ENCODE measurements around the genes THAP4 and PDCD1.

- PRO-cap, 3 experiments: no peak in any of the 3 experiments
Measured at GRCh38 chr2:241317790-241318136, 2.0 kb downstream of the SEPTIN2 start.

DNA sequence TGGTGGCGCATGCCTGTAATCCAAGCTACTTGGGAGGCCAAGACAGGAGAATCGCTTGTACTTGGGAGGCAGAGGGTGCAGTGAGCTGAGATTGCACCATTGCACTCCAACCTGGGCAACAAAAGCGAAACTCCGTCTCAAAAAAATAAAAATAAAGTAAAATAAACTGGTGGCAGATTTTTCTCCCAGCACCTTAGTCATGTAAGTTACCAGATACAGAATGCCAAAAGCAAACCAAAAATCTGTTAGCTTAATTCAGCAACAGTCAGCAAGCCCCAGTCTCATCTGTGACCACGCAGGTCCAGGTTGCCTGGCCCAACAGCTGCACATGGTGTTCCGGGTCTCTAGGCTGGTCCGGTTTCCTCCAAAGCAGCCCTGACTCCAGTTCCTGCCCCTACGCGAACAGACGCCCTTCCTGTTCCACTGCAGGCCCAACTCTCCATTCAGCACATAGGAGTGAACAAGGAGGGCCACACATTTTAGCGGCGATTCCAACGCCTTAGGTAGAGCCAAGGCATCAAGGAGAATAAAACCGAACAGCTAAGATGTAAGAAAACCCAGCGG lies 1.7 kb downstream of the STK25 start:
- PRO-cap, 3 experiments: peak in 2 of 3 experiments; most common plus-strand start position 442 of the sequence (in 2)

- PRO-cap, 3 experiments: no peak in any of the 3 experiments
Measured at GRCh38 chr2:241507193-241507403, 1.3 kb downstream of the STK25 start.

DNA sequence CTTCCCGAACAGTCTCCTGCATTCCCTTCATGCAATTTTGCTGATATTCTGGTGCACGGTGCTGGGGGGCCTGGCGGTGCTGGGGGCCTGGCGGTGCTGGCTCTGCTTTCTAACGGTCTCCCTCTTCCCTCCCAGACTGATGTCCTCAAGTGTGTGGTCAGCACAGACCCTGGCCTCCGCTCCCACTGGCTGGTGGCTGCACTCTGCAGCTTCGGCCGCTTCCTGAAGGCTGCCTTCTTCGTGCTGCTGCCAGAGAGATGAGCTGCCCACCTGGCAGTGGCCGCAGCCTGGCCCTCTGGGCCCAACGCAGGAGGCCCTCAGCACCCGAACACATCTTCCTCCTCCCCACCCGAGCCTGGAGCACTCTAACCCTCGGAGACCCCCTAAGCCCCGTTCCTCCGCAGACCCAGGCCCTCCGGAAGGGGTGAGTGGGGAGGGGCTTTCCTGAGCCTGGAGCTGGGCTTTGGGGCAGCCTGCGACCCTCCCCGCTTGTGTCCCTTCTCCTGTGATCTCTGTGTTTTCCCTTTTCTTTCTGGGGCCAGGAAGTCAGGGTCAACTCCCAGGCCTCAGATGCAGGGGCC lies 13.7 kb downstream of the BOK start:
- PRO-cap, 3 experiments: no peak in any of the 3 experiments

- PRO-cap, 3 experiments: peak in 3 of 3 experiments; most common plus-strand start chr2:241637693 (in 3); most common minus-strand start chr2:241637569 (in 3)
Measured at GRCh38 chr2:241636840-241637798, at the start of gene THAP4. Gene THAP4 (minus strand): TSS chr2:241637158.

GRCh38 chr2:241672841-241673403 lies 13.7 kb downstream of the DTYMK start:
- PRO-cap, 3 experiments: no peak in any of the 3 experiments

- PRO-cap, 3 experiments: peak in 3 of 3 experiments; most common minus-strand start chr2:241734481 (in 2)
Measured at GRCh38 chr2:241734372-241734535, 176 bp upstream of the D2HGDH start.

GRCh38 chr2:241758924-241759420 lies 17.6 kb upstream of the GAL3ST2 start:
- PRO-cap, 3 experiments: no peak in any of the 3 experiments

DNA sequence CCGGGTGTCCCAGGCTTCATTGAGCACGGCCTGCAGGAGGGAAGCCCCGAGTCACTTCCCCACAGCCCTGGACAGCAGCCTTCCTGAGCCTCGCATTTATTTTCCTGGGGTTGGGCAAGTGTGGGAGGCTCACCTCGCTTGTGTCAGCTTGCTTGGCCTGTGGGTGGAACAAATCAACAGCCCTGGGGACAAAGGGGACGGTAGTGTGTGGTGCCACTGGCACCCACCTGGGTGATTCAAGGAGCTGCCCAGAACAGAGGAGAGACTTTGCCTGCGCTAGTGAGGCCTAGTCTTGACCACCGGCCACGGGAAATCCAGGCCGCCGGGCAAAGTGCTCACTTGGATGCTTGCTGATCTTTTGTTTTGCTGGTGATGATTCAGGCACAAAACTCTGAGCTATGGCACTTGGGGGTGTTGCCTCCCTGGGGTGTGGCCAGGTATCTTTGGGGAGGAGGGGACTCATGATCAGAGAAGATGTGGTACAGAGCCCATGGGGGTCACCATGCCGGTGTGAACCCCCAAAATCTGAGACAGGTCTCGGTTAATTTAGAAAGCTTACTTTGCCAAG lies 1.5 kb downstream of the GAL3ST2 start:
- PRO-cap, 3 experiments: peak in 1 of 3 experiments; most common minus-strand start position 103 of the sequence (in 1)

- PRO-cap, 3 experiments: no peak in any of the 3 experiments
Measured at GRCh38 chr2:241795115-241795838, 13.7 kb upstream of the NEU4 start.

DNA sequence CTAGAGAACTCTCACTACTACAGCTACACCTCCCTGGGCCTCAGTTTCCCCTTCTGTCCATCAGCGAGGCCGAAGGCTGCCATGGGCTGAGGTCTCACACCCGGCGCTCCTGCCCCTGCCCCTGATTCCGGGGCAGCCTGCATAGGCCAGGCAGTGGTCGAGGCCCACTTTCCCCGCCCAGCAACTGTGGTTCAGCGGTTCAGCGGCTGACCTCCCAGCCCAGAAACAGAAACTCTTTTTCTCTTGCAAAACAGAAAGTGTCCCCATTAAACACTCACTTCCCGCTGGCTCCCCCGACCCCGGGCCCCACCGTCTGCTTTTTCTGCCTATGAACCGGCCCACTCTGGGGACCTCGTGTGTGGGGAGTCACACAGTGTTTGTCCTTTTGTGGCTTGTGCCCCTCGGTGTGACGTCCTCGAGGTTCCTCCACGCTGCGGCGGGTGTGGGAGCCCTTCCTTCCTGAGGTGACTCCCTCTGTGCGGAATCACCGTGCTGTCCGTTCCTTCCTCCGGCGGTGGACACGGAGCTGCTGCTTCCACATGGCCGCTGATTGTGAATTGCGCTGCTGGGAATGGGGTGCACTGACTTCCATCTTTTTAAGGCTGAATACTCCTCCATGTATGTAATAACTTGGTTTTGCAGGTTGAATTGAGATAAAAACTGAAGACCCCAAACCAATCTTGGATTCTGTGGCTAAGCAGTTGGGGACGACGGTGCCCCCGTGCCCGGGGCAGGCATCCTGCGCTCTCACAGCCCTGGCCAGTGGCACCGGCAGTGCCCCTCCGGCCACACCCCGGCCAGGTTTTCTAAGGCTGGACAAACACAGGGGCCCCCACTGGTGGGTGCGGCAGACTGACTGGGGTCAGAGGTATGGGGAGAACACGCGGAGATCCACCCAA lies 15.8 kb downstream of the PDCD1 start:
- PRO-cap, 3 experiments: peak in 3 of 3 experiments; most common plus-strand start position 499 of the sequence (in 3); most common minus-strand start position 360 of the sequence (in 1)

- PRO-cap, 3 experiments: no peak in any of the 3 experiments
Measured at GRCh38 chr2:241858740-241859283, at the start of gene PDCD1. Gene PDCD1 (minus strand): TSS chr2:241858894.

GRCh38 chr2:241885895-241886714 lies 14.2 kb downstream of the FAM240C start:
- PRO-cap, 3 experiments: no peak in any of the 3 experiments

- PRO-cap, 3 experiments: no peak in any of the 3 experiments
Measured at GRCh38 chr2:241900866-241901324, 631 bp upstream of the FAM240C start.

DNA sequence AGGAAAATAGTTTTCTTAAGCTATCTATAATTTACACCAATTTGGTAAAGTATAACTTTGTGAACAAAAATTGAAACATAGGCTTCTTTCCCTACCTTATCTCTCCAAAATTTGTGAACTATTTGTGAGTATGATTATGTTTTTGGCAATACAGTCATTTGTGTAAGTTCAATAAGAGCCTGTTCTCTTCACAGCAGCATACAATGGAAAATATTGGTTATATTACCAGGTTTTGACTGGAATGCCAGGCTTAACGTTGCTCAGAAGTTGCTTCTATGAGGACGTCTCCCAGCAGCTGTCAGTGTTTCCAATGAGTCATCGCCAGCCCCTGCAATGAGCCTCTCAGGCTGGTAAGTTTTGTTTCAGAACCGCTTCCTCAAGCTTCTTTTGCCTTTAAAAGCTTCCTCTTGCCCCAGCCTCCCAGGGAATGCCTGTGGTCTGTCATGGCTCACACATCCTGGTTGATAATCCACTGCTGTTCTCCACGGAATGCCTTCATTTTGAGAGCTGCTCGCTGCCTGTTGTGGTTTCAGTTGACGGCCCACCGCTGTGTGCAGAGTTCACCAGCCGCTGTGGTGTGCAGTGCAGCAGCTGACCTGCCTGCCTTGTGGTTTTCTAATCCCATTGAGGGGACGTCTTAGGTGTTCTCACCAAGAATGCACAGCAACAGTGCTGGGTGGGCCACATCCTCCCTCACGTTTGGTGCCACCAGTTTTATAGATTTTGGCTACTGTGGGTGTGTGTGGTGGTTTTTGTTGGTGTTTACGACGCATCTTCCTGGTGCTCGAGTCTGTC lies 65.6 kb upstream of the FAM240C start:
- PRO-cap, 3 experiments: no peak in any of the 3 experiments

- PRO-cap, 3 experiments: no peak in any of the 3 experiments
Measured at GRCh38 chr2:242094759-242095129, 194.5 kb upstream of the FAM240C start.

DNA sequence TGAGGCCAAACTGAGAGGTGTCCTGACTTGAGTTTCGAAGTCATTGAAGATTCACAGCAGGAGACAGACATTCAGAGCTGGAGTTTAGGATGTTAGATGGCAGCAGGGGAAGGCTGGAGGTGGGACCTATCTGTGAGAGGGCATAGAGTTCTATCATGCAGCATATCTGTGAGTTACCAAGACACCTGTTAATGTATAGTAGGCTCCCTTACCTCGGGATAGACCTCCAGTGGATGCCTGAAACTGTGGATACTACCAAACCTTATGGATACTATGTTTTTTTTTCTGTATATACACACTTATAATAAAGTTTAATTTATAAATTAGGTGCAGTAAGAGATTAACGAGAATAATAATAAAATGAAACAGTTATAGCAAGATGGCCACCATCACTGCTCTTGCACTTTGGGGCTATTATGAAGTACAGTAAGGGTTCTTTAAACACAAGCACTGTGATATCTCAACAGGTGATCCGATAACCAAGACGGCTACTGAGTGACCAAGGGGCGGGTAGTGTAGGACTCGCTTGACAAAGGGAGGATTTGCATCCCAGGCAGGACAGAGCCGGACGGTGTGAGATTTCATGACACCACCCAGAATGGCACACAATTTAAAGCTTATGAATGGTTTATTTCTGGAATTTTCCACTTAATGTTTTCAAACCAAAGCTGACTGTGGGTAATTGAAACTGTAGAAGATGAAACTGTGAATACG lies 214.9 kb upstream of the FAM240C start:
- PRO-cap, 3 experiments: no peak in any of the 3 experiments

Measured in Metastatic Breast Carcinoma in the Ovary (tissue), 3 donors.